Ureter (tissue), 1 donor: Measurements from ENCODE around the gene PGC.

DNA sequence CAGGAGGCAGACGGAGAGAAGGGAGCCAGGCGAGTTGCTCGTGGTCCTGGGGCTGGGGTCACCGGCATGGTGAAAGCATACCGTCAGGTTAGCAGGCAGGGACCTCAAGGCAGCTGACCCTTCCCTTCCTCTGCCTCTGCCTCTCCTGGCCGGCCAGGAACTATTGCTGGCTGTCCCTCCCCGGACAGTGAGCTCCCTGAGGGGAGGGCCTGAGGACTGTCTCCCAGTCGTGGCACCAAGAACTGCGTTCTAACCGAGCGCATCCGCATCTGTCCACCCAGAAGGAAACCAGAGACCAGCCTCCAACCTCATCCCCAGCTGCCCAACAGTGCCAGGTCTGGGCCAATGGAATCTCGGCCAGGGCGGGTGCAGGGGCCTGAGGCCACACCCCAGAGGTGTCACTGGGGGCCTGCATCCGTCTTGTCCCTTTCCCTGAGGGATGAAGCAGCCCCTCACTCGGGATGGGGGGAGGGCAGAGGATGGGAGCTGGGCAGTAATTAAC is 1.8 kb downstream of the TFEB start:
- PRO-cap: no peak

GRCh38 chr6:41735802-41736075 is 331 bp upstream of the TFEB start:
- PRO-cap: no peak

GRCh38 chr6:41741632-41742267 is 5.4 kb downstream of the PGC start:
- PRO-cap: no peak

- PRO-cap: no peak
Measured at GRCh38 chr6:41746864-41747757, at the start of gene PGC. TSS of gene PGC (minus strand) at chr6:41747397.

- PRO-cap: no peak
Measured at GRCh38 chr6:41758322-41758775, 11.2 kb upstream of the PGC start.

DNA sequence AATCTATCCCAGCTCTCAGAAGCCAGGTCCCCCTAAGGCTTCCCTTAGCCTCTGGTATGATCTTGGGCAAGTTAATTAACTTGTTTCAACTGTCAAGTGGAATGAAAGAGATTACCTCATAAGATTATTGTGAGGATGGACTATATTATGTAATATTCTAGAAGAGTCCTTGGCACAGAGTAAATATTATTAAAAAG is 1.0 kb downstream of the PRICKLE4 start:
- PRO-cap: no peak

GRCh38 chr6:41894120-41895169 is 730 bp downstream of the USP49 start:
- PRO-cap: no peak

- PRO-cap: no peak
Measured at GRCh38 chr6:41935423-41936022, 6.1 kb downstream of the CCND3 start.

DNA sequence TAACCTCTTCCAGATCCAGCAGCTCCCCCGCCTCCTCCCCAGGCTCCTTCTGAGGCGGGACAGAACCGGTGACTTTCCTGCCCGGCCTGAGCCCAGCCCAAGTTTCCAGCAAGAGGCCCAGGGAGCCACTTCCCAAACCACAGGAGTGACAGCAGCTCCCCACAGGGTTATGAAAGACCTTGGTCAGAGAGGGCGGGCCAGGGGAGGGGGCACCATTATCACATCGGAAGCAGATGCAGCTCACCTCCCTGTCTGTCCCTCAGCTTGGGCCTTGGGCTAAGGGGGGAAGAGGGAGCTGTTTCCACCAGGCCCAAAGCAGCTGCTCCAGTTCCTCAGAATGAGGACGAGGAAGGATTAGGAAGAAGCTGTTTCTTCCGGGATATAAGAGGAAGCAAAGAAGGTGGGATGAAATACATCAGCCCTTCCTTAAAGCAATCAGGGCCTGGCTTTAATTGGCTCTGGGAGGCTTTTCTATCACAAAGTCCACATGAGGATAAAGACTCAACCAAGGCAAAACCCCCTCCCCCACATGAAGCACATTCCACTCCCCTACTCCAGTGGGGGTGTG is 2.1 kb downstream of the CCND3 start:
- PRO-cap: no peak

GRCh38 chr6:41947486-41948297 is 6.1 kb upstream of the CCND3 start:
- PRO-cap: no peak

DNA sequence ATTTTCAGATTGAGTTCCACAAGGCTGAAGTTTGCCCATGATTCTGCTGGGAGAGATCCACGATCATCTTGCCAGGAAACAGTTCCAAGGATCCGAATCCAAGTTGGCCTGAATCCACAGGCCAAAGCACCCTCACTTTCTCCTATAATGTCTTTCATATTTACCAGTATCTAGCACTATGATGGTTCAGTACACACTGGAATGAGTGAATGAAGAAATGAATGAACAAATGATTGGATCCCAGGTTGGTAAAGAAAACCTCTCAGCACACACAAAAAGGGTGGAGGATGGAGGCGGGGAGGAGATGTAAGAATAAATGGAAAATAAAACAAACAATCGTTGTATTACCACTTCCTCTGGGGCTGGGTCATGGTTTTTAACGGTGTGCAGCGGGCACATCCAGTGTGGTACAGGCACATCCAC is 28.2 kb upstream of the TAF8 start:
- PRO-cap: no peak

DNA sequence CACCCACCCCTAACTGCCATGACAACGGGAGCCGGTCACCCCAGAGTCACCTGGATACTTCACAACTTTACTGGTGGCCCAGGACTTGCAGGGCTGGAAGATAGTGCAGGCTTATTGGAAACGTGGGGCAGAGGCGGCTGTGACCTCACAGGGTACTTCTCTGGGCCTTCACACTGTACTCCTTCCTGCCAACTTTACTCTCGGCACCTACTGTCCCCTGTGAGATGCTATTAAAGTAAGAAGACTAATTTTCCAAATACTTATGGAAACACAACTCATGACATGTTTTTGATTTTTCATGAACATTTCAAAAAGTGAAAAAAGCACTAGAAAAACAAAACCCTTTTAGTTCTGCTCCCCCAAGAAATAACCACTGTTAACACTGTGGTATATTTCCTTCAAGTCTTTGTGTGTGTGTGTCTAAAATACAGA is 19.0 kb upstream of the TAF8 start:
- PRO-cap: no peak

GRCh38 chr6:42099097-42099525 is 43.3 kb downstream of the C6orf132 start:
- PRO-cap: no peak

- PRO-cap: no peak
Measured at GRCh38 chr6:42113743-42114471, 28.5 kb downstream of the C6orf132 start.

DNA sequence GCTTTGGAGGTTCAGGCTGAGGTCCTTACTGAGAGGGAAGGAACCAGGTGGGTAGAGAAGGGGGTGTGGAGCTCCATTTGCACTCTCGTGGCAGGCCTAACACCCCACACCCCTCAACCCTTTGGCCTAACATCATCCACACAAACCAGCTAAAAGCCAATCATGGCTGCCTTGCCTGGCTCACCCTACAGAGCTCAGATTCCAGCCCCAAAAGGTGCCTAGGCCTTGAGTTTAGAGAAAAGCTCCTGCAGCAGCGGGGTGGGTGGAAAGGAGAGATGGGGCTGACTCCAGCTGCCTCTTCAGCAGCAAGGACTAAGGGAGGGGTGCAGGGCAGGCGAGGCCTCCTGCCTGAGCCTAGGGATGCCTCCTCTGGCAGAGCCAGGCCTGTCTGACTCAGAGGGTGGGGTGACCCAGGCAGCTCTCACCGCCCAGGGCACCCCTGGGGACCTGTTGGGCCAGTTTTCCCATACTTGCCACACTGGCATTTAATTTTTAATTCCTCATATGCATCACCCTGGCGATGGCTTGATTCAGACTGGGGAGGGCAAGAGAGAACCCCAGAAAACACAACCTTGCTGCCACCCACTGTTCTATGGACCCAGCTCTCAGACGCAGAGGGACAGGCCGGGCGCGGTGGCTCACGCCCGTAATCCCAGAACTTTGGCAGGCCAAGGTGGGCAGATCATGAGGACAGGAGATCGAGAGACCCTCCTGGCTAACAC is 19.8 kb downstream of the C6orf132 start:
- PRO-cap: no peak

DNA sequence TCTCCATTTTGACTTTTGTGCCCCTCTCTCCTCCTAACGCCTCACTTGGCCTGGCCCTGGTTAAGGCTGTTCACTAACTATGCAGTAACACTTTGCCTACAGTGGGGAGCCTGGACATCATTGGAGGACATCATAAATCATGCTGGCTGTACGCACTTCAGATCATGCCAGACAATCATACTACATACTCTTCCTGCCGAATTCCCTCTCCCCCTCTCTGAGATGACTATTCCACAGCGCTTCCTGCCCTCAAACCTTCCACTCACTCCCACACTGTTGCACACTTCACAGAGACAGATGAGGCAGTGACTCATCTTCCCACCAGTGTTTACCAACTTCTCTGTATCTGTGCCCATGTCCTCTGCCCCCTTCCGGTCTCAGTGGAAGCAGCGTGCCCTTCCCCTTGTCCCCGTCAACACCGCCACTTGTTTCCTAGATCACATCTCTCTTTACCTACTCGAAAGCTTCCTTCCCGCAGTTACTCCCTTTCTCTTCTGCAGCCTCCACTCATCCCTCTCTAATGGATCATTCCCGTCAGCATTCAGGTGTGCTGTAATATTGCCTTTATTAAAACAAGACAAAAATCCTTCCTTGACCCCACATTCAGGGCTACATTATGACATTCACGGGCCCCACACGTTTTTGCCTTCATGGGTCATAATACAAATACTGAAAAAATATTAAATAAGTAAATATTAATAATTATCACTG is 3.3 kb upstream of the GUCA1B start:
- PRO-cap: no peak

DNA sequence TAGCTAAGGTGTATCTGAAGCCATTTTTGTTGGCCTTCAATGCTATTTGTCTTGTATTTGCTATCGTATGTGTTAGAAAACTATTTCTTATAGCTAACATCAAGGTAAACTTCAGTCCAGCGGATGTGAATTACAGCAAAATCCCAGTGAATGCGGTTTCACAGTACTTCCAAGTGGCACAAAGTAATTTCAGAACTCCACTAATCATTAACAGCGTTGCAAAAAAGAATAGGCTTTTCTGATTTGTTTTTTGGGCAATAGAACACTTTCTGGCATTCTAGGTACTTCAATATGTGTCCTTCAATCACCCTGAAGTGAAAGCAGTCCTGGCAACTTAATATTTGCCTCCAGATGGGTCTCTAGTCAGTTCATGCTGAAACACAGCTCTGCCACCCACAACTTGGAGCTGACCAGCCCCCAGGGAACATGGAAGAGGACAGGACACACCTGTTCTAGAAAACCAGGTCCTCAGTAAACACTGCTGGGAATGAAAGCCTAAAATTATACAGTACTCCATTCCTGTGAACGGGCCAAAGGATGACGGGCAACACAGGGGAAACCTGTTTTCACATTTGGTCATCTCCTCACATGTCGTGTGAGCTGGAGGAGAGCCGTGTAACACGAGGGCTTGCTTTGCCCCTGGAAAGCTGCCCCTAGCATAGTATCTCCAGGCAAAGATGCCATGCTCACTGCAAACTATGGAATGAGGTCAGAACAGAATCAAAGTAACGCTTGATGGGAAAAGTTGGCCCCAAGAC is 9.7 kb upstream of the MRPS10 start:
- PRO-cap: no peak

- PRO-cap: no peak
Measured at GRCh38 chr6:42278109-42278504, 60.4 kb upstream of the MRPS10 start.

GRCh38 chr6:42428491-42429149 is 23.1 kb downstream of the TRERF1 start:
- PRO-cap: no peak

DNA sequence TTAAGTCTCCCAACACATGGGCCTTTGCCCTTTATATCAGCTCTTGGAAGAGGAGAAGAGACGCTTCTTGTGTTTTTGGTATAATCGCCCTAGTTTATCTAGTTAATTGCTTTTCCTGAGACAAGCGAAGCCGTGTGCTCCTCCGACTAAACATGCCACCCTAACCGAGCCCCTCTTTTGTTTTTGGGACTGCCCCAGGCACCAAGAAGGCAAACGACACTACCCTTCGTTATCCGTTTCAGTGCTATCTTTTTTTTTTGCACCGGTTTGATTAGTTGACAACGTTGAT is 799 bp downstream of the UBR2 start:
- PRO-cap: no peak